ENCODE measurements around the gene IGFBP1.

DNA sequence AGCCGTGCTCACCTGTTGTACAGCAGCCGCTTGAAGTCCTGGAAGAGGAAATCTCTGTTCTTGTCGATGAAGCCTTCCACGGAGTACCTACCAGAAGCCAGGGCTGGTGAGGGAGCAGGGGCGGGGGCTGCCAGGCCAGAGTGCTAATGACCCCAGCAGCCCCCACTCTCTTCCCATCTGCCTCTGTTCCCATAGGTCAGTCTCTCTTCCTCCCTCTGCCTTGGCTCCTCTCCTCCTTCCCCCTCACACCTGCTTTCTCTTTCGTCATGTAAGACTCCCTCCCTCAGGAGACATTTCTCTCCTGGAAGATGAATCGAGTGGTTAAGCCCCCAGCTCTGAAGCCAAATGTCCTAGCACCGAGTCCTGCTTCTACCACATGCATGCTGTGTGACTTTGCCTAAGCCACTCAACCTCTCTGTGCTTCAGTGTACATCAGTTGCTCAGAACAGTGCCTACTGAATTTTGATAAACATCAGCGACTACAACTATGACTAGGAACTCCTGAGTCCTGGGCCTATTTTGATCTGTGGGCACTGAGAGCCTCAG lies 10.9 kb downstream of the MYO1G start:
- RRBS, 2 experiments, result no CpG with 5 or more reads among the region's 9 CpGs
CAGE:
- cytosol, long polyA minus RNA, result no peak
- cytosol, long polyA plus RNA, result no peak
- long polyA plus RNA, result no peak
- nucleus, long polyA minus RNA, result no peak
- nucleus, long polyA plus RNA, result no peak

- RRBS, 2 experiments, result no CpG with 5 or more reads among the region's 10 CpGs
CAGE:
- cytosol, long polyA minus RNA, result start-site peak on the minus strand at chr7:44972213-44972255, 19 reads
- cytosol, long polyA plus RNA, result no peak
- long polyA plus RNA, result start-site peak on the minus strand at chr7:44972213-44972231, 23 and 51 reads in 2 replicates
- nucleus, long polyA minus RNA, result no peak
- nucleus, long polyA plus RNA, result start-site peak on the minus strand at chr7:44972212-44972228, 72 and 62 reads in 2 replicates
These were observed 6.9 kb downstream of the MYO1G start for GRCh38 chr7:44971542-44972653.

- RRBS, 2 experiments, result 2 to 6% methylated on average over 3 of the region's 8 CpGs
CAGE:
- cytosol, long polyA minus RNA, result no peak
- cytosol, long polyA plus RNA, result no peak
- long polyA plus RNA, result no peak
- nucleus, long polyA minus RNA, result no peak
- nucleus, long polyA plus RNA, result no peak
These were observed 808 bp downstream of the MYO1G start for GRCh38 chr7:44977888-44978526.

- RRBS, 2 experiments, result no CpG with 5 or more reads among the region's 62 CpGs
CAGE:
- cytosol, long polyA minus RNA, result no peak
- cytosol, long polyA plus RNA, result start-site peak on the plus strand at chr7:44999735-44999777, 49 and 46 reads in 2 replicates
- long polyA plus RNA, result start-site peak on the plus strand at chr7:44999732-44999774, 38 and 42 reads in 2 replicates
- nucleus, long polyA minus RNA, result no peak
- nucleus, long polyA plus RNA, result start-site peak on the minus strand at chr7:44999988-45000008, 7 and 13 reads in 2 replicates
These were observed 521 bp upstream of the CCM2 start for GRCh38 chr7:44999301-45000059.

DNA sequence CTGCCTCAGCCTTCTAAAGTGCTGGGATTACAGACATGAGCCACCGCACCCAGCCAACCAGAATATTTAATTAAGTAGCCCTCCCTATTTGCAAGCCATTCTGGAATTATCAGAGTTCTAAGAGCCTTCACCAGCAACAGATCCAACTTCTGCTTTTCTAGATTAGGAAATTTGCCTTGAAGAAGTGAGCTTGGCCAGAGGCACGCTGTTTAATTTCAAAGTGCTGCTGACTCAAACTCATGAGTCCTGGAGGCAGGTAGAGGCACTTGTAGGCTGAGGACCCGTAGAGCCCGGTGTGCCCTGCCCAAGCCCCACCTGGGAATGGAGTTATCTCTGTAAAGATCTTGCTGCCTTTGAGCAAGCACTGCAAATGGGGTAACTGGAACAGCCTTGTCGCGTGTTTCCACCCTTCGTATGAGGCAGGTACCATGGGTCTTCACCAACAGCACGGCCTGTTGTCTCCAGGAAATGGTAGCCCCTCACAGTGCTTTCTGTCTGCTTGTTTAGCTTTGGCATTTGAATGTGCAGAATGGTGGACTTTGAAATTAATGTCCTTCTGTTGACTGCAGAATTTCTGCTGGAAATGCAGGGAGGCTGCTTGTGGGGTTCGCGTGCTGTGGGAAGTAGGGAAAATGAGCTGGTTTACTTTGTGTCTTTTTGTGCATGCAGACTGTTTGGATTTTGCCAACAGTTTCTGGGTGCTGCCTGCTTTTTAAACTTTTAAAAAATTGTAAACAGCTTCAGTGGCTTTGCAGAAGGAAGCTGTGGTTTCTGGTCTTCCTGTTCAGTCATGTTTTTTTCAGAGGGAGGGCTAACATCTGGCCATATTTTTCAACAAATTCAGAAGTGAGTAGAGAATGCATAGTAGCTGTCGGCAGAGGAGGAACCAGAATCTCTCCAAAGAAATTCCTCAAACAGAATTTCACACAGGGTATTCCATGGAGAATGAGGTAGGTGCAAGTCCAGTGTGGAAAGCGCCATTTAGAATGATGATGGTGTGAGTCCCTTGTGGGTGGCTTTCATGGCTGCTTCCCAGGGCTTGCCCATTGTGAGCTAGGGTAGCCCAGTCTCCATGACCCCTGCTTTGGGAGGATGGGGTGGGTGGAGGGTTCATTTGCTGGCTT lies 27.2 kb downstream of the CCM2 start:
- RRBS, 2 experiments, result no CpG with 5 or more reads among the region's 12 CpGs
CAGE:
- cytosol, long polyA minus RNA, result no peak
- cytosol, long polyA plus RNA, result no peak
- long polyA plus RNA, result no peak
- nucleus, long polyA minus RNA, result no peak
- nucleus, long polyA plus RNA, result no peak

DNA sequence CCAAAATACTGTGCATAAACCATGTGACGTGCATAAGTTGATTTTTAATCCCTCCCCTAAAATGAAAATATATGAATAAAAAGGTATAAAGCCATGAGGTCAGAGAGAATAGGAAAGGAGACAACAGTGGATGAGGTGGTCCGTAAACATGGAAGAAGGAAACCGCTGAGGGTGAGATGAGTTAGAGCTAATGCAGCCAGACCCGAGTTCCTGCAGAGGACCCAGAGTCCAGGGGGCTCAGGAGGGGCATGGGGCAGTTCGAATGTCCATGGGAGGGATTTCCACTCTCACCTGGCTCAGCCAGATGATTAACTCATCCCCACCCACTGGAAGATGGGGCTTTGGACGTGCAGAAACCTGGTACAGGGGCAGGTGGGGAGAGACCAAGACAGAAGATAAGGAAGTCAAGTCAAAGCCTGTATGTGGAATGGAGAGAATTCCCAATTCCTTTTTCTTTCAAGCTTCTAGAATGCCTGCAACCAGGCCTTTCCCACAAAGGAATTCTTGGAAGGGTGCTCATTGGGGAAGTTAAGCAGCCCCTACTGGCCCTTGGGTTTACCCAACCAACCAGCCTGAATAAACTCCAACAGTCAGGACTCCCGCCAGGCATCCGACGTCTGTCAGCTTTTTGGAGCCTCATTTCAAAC lies 39.0 kb downstream of the CCM2 start:
- RRBS, 2 experiments, result no CpG with 5 or more reads among the region's 9 CpGs
CAGE:
- cytosol, long polyA minus RNA, result no peak
- cytosol, long polyA plus RNA, result no peak
- long polyA plus RNA, result no peak
- nucleus, long polyA minus RNA, result no peak
- nucleus, long polyA plus RNA, result no peak

GRCh38 chr7:45690406-45691036 lies 116.4 kb downstream of the ADCY1 start:
- RRBS, 2 experiments, result 51 to 92% methylated on average over 2 to 5 of the region's 7 CpGs
CAGE:
- cytosol, long polyA minus RNA, result no peak
- cytosol, long polyA plus RNA, result no peak
- long polyA plus RNA, result no peak
- nucleus, long polyA minus RNA, result no peak
- nucleus, long polyA plus RNA, result no peak

GRCh38 chr7:45694929-45695539 lies 120.9 kb downstream of the ADCY1 start:
- RRBS, 2 experiments, result no CpG with 5 or more reads among the region's 1 CpG
CAGE:
- cytosol, long polyA minus RNA, result no peak
- cytosol, long polyA plus RNA, result no peak
- long polyA plus RNA, result no peak
- nucleus, long polyA minus RNA, result no peak
- nucleus, long polyA plus RNA, result no peak

- RRBS, 2 experiments, result no CpG with 5 or more reads among the region's 8 CpGs
CAGE:
- cytosol, long polyA minus RNA, result no peak
- cytosol, long polyA plus RNA, result no peak
- long polyA plus RNA, result no peak
- nucleus, long polyA minus RNA, result no peak
- nucleus, long polyA plus RNA, result no peak
These were observed 126.2 kb downstream of the ADCY1 start for GRCh38 chr7:45700213-45700889.

DNA sequence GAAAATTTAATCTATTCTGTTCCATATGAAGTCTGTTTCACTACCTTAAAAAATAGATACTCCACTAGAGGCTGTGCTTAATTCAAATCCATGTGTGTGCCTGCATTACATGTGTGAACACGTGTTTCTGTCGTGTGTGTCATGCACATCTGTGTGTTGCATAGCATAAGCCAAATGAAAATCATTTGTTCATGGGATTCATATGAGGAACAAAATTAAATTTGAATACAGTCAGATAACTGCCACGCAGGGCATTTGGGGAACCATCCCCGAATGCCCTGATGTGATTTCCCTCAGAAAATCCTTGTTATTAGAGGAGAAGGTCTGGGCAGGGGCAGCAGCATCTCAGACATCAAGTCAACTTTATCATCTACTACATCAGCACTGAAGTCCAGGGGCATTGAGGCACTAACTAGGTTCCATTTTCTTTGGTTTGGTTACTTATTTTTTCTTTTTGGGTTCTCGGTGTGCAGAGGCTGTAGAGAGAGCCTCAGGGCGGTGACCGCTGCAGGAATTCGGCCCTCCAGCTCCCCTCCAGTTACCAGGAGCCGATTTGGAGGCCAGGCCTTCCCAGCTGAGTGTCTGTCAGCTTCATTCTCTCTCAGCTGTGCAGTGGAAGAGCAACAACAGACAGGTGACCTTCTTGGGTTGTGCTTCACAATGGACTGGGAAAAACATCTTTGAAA lies 145.5 kb downstream of the ADCY1 start:
- RRBS, 2 experiments, result no CpG with 5 or more reads among the region's 9 CpGs
CAGE:
- cytosol, long polyA minus RNA, result no peak
- cytosol, long polyA plus RNA, result no peak
- long polyA plus RNA, result no peak
- nucleus, long polyA minus RNA, result no peak
- nucleus, long polyA plus RNA, result no peak

- RRBS, 2 experiments, result 0% methylated on average over 4 of the region's 83 CpGs; no CpG with 5 or more reads in 1 of the 2 experiments
CAGE:
- cytosol, long polyA minus RNA, result start-site peak on the minus strand at chr7:45768957-45768966, 31 reads
- cytosol, long polyA plus RNA, result no peak
- long polyA plus RNA, result no peak
- nucleus, long polyA minus RNA, result no peak
- nucleus, long polyA plus RNA, result start-site peak on the minus strand at chr7:45768903-45768982, 140 and 287 reads in 2 replicates
These were observed 104.2 kb downstream of the CCDC201 start for GRCh38 chr7:45768355-45769508.

DNA sequence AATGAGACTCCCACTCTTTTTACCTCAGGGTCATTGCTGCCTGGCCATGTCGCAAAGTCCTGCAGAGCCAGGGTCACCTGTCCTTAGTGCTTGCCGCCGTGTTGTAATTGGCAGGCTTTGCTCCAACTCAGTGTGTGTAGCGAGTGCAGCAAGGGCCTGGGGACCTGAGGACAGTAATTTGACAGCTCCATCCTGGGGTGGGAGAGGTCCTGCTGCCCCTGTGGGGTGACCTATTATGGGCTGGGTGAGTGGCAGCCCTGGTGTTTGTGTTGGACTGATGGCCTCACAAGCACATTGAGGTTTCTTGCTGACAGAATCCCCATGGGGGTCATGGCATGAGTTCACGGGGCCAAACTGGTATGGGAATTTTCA lies 7.7 kb upstream of the IGFBP1 start:
- RRBS, 2 experiments, result no CpG with 5 or more reads among the region's 5 CpGs
CAGE:
- cytosol, long polyA minus RNA, result no peak
- cytosol, long polyA plus RNA, result no peak
- long polyA plus RNA, result no peak
- nucleus, long polyA minus RNA, result no peak
- nucleus, long polyA plus RNA, result no peak

DNA sequence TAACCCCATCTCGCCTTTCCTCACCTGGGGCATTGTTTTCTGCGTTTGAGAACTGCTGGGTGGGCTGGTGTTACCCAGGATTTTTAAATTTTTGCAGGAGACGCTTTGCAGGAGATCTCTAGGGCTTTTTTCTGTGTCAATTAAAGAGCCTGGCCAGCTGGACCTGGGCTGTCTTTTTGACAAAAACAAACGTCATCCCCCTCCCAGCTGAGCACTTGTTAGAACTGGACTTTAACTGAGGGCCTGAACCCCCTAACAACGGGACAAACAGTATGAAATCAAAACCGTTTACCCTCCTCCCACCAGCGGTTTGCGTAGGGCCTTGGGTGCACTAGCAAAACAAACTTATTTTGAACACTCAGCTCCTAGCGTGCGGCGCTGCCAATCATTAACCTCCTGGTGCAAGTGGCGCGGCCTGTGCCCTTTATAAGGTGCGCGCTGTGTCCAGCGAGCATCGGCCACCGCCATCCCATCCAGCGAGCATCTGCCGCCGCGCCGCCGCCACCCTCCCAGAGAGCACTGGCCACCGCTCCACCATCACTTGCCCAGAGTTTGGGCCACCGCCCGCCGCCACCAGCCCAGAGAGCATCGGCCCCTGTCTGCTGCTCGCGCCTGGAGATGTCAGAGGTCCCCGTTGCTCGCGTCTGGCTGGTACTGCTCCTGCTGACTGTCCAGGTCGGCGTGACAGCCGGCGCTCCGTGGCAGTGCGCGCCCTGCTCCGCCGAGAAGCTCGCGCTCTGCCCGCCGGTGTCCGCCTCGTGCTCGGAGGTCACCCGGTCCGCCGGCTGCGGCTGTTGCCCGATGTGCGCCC lies at the start of gene IGFBP1:
IGFBP1 (plus strand) TSS at position 454 of the 811 bp plus-strand sequence.
- RRBS, 2 experiments, result 1 to 4% methylated on average over 15 of the region's 56 CpGs
CAGE:
- cytosol, long polyA minus RNA, result start-site peak on the plus strand centred at position 481 of the sequence, 63 bp wide, 5,921 reads
- cytosol, long polyA plus RNA, result start-site peak on the plus strand centred at position 676 of the sequence, 492 bp wide, 16,184 and 27,779 reads in 2 replicates
- long polyA plus RNA, result start-site peak on the plus strand centred at position 668 of the sequence, 436 bp wide, 44,808 and 48,206 reads in 2 replicates
- nucleus, long polyA minus RNA, result no peak
- nucleus, long polyA plus RNA, result start-site peak on the plus strand centred at position 454 of the sequence, 8 bp wide, 9,311 and 16,656 reads in 2 replicates

DNA sequence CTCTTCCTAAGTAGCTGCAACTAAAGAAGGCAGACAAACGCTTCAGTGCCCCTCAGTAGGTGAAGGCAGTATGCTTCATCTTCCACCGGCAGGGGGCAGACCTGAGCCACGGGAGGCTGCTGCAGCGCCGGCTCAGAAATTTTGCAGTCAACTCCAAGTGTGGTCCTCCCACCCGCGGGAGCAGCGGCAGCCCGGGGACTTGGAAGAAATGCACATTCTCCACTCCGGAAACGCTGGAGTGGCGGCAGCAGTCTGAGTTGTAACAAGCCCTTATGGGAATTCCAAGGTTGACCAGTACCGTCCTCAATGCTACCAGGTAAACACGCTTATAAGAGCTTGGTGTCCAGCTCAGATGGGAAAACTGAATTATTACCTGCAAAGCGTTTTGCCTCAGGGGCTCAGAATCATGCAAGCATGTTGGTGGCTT lies 3.4 kb downstream of the IGFBP3 start:
- RRBS, 2 experiments, result 2 to 3% methylated on average over 8 of the region's 15 CpGs
CAGE:
- cytosol, long polyA minus RNA, result no peak
- cytosol, long polyA plus RNA, result no peak
- long polyA plus RNA, result no peak
- nucleus, long polyA minus RNA, result no peak
- nucleus, long polyA plus RNA, result no peak

GRCh38 chr7:46220152-46220634 lies 299.1 kb upstream of the IGFBP3 start:
- RRBS, 2 experiments, result no CpG with 5 or more reads among the region's 7 CpGs
CAGE:
- cytosol, long polyA minus RNA, result no peak
- cytosol, long polyA plus RNA, result no peak
- long polyA plus RNA, result no peak
- nucleus, long polyA minus RNA, result no peak
- nucleus, long polyA plus RNA, result no peak

DNA sequence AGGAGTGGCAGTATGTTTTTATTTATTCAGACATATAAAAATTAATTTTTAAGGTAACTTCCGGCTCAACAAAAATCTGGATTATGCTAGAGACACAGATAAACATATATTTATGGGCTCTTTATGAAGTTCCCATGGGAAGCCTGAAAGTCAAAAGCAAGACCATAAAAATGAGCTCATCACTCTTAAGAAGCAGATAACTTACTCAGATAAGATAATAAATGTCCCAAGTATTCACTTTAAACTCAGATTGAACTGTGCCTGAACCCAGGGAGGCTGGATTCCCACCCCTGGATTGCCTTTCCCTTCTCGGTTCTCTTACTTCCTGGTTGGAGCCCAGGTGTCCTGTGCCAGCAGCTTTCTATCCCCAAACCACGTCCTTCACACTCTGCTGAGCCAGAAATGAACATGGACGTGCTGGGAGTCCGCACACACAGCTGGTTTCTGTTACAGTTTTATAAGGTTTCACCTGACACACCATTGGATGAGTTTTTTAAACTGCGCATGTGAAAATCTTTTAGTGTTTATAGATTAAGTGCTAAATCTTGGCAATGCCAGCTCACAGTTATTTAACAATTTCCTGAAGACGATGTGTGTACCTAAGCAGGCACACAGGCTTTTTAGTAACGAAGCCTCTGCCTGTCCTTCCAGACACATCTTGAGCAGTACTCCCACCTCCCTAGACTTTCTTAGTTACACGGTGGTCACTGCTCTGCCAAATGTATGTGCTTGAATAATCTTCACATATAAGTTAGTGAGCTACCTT lies 636.3 kb upstream of the IGFBP3 start:
- RRBS, 2 experiments, result no CpG with 5 or more reads among the region's 9 CpGs
CAGE:
- cytosol, long polyA minus RNA, result no peak
- cytosol, long polyA plus RNA, result no peak
- long polyA plus RNA, result no peak
- nucleus, long polyA minus RNA, result no peak
- nucleus, long polyA plus RNA, result no peak

DNA sequence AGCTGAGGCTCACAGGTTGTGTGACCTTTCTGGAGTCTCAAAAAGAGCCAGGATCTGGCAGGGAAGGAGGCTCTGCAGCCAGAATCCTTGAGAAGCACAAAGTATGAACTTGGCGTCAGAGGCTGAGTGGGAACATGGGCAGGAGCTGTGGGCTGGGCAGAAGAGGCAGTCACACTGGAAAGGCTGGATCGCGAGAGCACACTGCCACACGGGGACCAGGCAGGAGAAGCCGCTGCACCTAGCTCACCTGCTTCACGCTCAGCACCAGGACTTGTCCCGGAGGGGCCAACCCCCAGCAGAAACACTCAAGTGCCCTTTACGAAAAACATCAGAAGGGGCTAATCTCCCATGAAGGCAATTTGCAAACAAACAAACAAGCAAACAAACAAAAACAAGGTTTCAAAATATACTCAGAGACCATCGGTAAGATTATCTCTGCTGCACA lies 534.9 kb downstream of the TNS3 start:
- RRBS, 2 experiments, result no CpG with 5 or more reads among the region's 9 CpGs
CAGE:
- cytosol, long polyA minus RNA, result no peak
- cytosol, long polyA plus RNA, result no peak
- long polyA plus RNA, result no peak
- nucleus, long polyA minus RNA, result no peak
- nucleus, long polyA plus RNA, result no peak

- RRBS, 2 experiments, result no CpG with 5 or more reads among the region's 4 CpGs
CAGE:
- cytosol, long polyA minus RNA, result no peak
- cytosol, long polyA plus RNA, result no peak
- long polyA plus RNA, result no peak
- nucleus, long polyA minus RNA, result no peak
- nucleus, long polyA plus RNA, result no peak
These were observed 226.3 kb downstream of the TNS3 start for GRCh38 chr7:47355649-47355955.

GRCh38 chr7:47405510-47406843 lies 175.9 kb downstream of the TNS3 start:
- RRBS, 2 experiments, result no CpG with 5 or more reads among the region's 20 CpGs
CAGE:
- cytosol, long polyA minus RNA, result no peak
- cytosol, long polyA plus RNA, result no peak
- long polyA plus RNA, result no peak
- nucleus, long polyA minus RNA, result no peak
- nucleus, long polyA plus RNA, result no peak

DNA sequence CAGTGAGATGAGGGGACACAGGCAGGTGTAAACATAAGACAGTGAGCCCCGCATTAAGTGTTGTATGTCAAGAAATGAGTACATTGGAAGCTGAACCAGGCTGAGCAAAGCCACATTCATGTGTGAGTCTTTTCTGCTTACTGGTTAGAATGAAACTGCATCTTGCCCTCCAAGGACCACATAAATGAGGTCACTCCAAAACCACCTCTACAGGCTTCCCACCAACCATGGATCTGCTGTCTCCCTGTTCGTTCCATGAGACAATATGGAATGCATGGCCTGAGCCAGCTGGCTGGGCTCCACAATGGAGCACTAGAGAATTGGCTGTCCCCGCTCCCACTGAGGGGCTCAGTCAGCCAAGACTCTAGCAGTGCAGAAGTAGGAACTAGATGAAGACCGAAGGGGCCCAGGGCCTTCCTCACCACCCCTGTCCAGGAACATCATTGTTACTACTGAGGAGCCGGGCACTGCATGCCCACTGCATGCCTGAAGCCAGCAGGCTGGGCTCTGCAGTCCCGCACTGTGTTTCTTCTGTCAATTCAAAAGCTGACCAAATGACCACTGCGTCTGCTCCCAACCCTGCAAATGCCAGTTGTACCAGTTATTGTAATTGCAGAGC lies 120.7 kb downstream of the TNS3 start:
- RRBS, 2 experiments, result no CpG with 5 or more reads among the region's 7 CpGs
CAGE:
- cytosol, long polyA minus RNA, result no peak
- cytosol, long polyA plus RNA, result no peak
- long polyA plus RNA, result no peak
- nucleus, long polyA minus RNA, result no peak
- nucleus, long polyA plus RNA, result no peak

Data from HepG2 (cell line).